ENCODE measurements around the genes DPEP1 and GAS8.

DNA sequence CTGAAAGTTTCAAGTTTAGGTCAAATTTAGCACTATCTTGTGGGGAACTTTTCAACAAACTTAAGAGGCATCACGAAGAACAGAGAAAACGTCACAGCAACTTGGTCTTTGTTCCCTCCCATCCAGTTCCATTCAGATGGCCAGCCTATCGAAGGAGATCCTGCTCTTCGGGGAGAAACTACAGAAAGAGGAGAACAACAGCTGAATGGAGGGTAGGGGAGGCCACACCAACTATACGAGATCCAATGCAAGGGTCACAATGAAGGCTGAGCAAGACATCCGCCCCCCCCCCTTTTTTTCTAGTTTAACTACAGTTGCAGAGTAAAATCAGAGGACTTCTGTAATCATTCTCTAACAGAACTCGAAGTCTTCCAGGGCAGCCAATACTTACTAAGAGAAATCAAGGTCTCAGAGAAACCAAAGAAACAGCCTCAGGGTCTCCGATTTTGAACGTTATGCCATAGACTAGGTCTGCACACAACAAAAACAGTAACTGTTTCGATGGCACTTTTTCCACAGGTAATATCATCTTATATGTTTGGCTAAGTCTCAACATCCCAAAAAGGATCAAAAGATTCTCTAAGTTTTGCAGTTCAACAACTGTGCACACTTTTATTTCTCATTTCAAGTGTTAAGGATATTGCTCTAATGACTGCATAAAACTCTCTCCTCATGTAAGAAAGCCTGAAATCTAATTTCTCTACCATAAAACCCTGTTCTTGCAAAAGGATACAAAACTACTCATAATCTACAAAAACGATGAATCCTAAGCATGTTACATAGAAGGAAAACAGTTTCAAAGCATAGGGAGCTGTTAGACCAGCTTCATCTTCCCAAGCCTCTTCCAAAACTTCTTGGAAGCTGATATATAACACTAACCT lies 2.0 kb downstream of the ANKRD11 start:
- PRO-cap, result no peak
- RAMPAGE, long total RNA, 4 experiments, result no peak in any of the 4 experiments

- PRO-cap, result no peak
- RAMPAGE, long total RNA, 4 experiments, result no peak in any of the 4 experiments
Observed at GRCh38 chr16:89507328-89507609, 934 bp upstream of the SPG7 start.

GRCh38 chr16:89523483-89524385 lies 15.5 kb downstream of the SPG7 start:
- PRO-cap, result no peak
- RAMPAGE, long total RNA, 4 experiments, result no peak in any of the 4 experiments

DNA sequence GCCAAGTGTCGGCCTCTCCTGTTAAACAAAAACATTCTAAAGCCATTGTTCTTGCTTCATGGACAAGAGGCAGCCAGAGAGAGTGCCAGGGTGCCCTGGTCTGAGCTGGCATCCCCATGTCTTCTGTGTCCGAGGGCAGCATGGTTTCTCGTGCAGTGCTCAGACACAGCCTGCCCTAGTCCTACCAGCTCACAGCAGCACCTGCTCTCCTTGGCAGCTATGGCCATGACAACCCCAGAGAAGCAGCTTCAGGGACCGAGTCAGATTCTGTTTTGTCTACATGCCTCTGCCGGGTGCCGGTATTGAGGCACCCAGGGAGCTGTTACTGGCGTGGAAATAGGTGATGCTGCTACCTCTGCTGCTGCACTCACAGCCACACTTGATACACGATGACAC lies 3.4 kb downstream of the RPL13 start:
- PRO-cap, result no peak
- RAMPAGE, long total RNA, 4 experiments, result no peak in any of the 4 experiments

- PRO-cap, result no peak
- RAMPAGE, long total RNA, 4 experiments, result no peak in any of the 4 experiments
Observed at GRCh38 chr16:89574341-89575028, 1.1 kb upstream of the CPNE7 start.

- PRO-cap, result no peak
- RAMPAGE, long total RNA, 4 experiments, result no peak in any of the 4 experiments
Observed at GRCh38 chr16:89613081-89613818, at the start of gene DPEP1. Gene DPEP1, plus strand, starts transcription at chr16:89613642.

DNA sequence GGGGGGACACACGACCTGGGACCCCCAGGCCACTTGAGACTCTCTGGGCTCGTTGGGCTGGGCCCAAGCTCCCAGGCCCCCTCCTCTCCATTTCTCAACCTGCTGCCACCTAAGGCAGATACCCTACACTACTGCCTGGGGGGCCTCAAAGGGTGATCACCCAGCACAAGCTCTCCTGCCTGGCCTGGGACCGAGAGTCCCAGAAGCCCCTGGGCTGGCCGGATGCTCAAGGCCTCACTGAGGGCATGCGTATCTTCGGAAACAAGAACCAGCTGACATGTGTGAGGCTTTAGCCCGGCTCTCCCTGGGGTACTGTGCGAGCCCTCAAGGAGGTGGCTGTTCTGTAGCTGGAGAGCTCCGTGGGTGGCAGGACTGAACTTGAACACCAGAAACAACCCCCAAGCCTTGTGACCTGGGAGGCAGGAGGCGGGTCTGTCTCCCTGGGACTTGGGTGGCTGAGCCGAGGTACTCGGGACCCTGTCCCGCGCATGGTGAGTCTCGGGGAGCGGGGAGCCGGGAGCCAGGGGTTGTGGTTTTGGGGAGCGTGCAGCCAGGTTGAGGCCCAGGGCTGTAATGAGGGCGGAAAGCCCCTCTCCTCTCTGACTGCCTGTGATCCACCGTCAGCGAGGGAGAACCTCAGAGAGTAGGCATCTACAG lies 7.0 kb downstream of the DPEP1 start:
- PRO-cap, result no peak
- RAMPAGE, long total RNA, 4 experiments, result no peak in any of the 4 experiments

DNA sequence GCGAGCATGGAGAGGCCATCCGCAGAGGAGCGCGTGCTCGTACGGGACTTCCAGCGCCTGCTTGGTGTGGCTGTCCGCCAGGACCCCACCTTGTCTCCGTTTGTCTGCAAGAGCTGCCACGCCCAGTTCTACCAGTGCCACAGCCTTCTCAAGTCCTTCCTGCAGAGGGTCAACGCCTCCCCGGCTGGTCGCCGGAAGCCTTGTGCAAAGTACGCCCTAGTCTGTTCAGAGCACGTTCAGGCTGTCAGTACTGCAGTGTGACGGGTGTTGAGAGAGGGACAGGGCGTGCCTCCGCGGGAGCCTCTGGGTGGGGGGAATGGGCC lies 1.2 kb downstream of the ZNF276 start:
- PRO-cap, result bidirectional peak, plus-strand start at position 255 of the sequence, minus-strand start at position 63 of the sequence
- RAMPAGE, long total RNA, 4 experiments, result no peak in any of the 4 experiments

DNA sequence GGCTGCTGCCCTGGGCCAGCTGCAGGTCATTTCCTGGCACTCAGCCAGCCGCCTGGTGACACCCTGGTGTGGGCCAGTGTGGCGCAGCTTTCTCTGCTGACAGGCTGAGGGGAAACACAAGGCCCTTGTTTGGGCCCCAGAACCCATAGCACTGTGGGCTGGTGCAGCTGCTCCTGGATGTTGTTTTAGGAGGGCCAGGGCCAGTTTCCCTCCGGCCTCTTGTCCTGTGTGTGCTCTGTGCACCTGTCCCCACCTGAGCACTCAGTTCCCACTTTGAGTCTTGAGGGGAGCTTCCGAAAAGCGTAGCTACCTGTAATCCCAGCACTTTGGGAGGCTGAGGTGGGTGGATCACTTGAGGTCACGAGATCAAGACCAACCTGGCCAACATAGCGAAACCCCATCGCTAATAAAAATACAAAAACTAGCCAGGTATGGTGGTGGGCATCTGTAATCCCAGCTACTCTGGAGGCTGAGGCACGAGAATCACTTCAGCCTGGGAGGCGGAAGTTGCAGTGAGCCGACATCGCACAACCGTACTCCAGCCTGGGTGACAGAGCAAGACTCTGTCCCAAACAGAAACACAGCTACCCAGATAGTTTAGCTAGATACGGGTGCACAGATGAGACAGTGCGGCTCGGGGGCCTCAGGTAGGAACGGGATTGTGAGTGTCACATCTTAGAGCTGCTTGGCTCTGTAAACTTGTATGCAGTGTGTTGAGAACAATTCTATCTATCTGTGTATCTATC lies 2.9 kb downstream of the ZNF276 start:
- PRO-cap, result no peak
- RAMPAGE, long total RNA, 4 experiments, result no peak in any of the 4 experiments

GRCh38 chr16:89905266-89906167 lies 13.1 kb upstream of the MC1R start:
- PRO-cap, result no peak
- RAMPAGE, long total RNA, 4 experiments, result no peak in any of the 4 experiments

GRCh38 chr16:89906168-89906696 lies 12.4 kb upstream of the MC1R start:
- PRO-cap, result no peak
- RAMPAGE, long total RNA, 4 experiments, result no peak in any of the 4 experiments

DNA sequence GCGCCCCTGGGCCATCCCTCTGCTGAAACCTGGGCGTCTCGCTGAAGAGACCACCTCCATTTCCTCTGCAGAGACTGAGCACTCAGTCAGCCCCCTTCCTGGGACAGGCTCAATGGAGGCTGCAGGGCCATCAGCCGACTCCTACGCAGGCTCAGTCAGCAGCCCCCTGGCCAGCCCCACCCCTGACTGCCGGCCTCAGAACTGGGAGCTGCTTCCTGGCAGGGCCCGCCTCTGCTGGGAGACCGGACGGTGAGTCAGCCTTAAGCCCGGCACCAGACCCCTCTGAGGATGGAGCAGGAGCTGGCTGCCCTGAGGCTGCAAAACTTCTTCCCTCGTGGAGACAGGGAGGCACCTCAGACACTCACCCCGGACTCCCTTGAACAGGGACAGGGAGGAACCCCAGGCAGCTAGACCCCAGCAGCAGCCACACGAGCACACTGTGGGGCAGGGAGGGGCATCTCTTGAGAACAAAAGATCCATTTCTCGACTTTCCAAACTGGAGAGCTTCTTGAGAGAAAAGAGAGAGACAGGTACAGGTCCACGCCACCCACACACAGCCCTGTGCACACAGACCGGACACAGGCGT lies 1.4 kb upstream of the TUBB3 start:
- PRO-cap, result bidirectional peak, plus-strand start at position 275 of the sequence, minus-strand start at position 188 of the sequence
- RAMPAGE, long total RNA, 4 experiments, result no peak in any of the 4 experiments

DNA sequence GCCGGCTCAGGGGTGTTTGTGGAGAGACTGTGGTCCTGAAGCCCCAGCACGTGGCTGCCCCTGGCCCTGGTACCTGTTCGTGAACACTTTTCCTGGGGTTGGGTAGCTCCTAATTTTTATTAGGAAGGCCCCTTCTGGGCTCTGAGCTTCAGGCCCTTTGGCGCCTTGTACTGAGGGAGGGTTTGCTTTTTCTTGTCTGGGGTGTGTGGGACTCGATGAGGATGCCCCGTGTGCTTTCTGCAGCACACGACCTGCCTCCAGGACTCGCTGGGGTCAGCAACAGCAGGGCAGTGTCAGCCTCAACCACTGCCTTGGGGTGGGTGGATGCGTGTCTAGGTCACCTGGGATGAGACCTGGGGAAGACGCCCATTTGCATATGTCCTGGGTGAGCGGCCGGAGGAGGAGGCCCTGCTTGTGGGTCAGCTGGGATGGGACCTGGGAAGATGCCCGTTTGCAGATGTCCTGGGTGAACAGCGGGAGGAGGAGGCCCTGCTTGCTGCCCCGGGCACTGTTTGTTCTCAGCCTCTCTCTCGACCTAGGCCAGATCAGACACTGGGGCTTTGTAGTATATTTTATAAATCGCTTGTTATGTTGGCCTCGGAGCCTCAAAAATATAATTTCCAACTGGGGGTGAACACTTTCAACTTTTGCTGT lies 17.6 kb downstream of the DBNDD1 start:
- PRO-cap, result no peak
- RAMPAGE, long total RNA, 4 experiments, result no peak in any of the 4 experiments

DNA sequence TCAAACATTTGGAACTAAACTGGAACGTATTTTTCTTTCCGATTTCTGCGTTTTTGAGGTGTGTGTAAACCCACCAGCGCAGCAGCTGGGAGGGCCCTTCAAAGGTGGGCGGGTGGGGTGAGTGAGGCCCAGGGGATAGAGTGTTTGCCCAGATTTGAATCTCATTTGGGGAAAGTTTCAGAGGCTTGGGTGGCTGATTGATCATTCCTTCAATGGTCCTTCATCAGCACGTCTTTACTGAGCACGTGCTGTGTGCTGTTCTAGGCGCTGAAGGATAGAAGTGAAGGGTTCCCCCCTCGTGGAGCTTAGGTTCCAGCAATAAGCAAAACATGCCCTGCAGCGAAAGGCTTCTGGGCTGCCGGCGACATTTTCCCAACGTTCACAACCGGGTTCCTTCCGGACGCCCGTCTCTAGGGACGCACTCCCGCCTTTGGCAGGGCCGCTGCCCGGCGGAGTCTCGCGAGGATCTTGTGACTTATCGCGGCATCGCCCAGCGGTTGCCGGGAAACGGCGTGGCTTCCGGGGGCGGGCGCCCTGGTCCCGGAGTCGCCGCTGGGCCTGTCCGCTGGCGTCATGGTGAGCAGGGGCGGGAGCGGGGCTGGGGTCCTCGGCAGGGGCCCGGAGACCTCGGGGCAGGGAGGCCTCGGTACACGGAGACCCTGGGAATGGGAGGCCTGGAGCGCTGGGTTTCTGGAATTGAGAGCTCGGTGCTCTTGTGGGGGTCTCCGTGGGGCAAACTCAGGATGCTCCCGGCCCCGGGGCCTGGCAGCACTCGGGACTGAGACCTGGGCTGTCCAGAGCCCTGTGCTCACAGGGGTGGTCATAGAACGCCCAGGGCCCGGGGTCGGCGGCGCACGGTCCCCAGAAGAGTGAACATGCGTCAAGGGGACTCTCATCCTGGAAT lies at the start of gene GAS8:
TSS of gene GAS8 (plus strand) at position 532 of the 904 bp plus-strand sequence.
- PRO-cap, result bidirectional peak, plus-strand start at position 545 of the sequence, minus-strand start at position 411 of the sequence
- RAMPAGE, long total RNA, 4 experiments, result start-site peak on the plus strand in 3 of 4 experiments, centred at positions 532 to 539 of the sequence, 76 to 560 reads per replicate

- PRO-cap, result unidirectional peak, plus-strand start at chr16:90047065
- RAMPAGE, long total RNA, 4 experiments, result no peak in any of the 4 experiments
Observed at GRCh38 chr16:90046469-90047384, 24.2 kb downstream of the GAS8 start.

Measured in esophagus muscularis mucosa (tissue), 4 donors.